Endodermal cell (in vitro differentiated cells): Measurements from ENCODE around the genes SCUBE1 and PHF21B.

GRCh38 chr22:43213855-43214336 is 27.0 kb upstream of the TTLL12 start:
- PRO-cap: no peak

DNA sequence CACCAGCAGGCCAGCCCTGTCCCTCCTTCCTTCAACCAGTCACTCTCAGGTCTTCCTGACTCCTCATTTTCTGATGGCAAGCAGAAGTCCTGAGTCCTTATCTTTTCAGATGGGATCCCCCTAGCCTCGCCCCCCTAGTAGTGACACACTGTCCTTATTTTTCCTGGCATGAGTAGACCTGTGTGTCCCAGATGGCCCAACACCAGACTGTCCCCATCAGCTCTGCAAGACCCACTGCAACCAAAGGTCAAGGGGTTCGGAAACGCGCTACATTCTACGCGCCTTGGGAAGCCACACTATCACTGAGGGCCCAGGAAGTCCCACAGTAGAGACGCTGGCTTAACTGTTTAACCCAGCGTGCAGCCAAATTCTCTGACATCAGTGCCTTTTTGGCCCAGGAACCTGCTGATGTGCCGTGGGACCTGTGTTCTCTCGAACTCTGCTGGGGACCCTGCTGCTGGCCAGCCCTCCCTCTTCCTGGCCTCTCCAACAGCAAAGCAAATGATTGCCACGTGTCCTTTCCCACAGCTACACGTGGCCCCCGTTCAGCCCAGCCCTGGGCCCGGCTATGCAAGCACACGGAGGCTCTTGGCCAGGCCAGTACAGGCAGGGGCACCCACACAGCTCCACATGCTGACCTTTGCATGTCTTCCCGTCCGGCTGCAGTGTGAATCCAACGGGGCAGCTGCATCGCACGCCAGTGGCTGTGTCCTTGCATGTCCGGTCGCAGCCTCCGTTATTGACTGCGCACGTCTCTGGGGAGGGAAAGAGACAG is 51.5 kb upstream of the TTLL12 start:
- PRO-cap: no peak

DNA sequence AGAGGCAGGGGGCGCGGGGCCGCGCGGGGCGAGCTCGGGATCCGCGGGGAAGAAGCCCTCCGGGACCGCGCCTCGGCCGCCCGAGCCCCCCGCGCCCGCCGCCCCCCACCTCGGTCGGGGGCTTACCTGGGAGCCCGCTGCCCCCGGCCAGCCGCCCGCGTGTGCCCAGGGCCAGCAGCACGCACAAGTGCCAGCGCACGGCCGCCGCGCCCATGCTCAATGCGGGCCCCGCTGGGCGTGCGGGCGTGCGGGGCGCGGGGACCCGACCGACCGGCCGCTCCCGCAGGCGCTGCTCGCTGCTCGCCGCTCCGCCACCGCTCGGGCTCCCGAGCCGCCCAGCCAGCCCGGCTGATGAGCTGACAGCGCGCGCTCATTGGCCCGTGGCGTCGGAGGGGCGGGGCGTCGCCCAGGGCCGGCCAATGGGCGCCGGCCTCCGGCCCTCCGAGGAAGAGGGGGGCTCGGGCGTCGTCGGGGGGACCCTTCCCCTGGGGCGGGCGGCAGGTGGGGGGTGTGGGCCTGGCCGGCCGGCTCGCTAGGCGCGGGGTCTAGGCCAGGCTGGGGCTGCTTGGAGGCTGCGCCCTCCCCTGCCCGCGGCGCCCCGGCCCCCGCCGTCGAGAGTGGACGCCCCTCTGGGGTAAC is at the start of gene SCUBE1:
TSS of gene SCUBE1 (minus strand) at position 325 of the 639 bp plus-strand sequence.
- PRO-cap: no peak

- PRO-cap: no peak
These were observed 23.5 kb upstream of the MPPED1 start for GRCh38 chr22:43388188-43388746.

DNA sequence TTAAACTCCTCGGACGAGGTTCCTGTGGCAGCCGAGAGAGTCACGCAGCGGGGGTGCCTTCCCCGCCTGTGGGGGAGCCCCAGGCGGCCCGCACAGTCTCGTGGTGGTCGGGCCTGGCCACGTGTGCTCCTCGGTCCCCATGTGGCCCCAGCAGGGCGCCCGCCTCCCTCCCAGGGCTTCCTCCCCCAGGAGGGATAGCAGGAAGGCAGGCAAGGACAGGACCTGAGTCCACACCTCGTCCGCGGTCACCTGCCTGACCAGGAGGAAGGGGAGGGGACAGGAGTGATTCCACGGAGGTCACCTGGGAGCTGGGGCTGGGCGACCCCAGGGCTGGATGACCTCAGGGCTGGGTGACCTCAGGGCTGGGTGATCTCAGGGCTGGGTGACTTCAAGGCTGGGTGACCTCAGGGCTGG is 12.1 kb upstream of the MPPED1 start:
- PRO-cap: no peak

DNA sequence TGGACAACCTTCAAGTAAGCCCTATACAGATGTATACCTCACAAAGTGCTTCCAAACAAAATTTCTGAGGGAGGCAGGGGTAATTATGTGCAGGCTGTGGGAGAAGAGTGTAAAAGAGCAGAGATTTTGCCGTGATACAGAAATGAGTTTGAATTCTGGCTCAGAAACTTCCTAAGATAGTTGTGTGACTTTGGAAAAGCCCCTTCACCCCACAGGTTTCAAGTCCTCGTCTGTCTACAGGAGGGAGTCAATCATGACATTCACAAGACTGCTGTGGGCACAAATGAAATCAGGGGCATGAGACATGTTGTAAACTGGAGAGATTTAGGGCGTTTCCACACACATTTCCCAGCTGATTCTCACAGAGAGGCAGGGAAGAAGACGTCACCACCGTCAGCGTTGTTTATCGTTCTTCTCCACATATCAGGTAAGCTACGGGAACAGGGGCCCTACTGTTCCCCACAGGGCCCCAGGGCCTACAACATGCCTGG is 554 bp downstream of the EFCAB6 start:
- PRO-cap: bidirectional peak, plus-strand start at position 412 of the sequence, minus-strand start at position 284 of the sequence

DNA sequence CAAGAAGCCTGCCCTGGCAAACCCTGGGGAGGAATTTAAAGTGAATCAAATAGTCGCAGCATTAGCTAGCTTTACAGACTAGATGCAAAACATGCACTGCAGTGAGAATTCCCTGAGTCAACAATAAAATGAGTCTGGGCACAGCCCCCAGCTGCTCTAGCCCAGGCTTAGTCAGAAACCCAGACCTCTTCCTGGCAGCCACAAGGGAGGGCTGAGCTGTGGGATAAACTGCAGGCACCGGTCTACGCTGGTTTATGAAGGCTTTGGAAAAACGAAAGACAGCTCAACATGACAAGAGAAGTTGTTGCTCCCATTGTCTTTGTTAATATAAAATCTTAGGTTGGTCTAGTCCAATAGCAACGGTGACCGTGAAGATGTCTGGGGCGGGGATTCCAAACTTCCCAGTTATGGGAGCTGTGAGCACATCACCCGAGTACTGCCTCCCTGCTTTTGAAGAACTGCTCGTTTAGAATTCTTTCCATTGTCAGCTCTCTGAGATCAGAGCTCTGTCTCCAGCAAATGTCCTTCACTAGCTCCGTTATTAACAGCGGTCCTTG is 14.7 kb upstream of the EFCAB6 start:
- PRO-cap: no peak

GRCh38 chr22:43934731-43935165 is 11.1 kb downstream of the PNPLA3 start:
- PRO-cap: no peak

- PRO-cap: no peak
These were observed 61.5 kb downstream of the PARVB start for GRCh38 chr22:44085579-44086038.

DNA sequence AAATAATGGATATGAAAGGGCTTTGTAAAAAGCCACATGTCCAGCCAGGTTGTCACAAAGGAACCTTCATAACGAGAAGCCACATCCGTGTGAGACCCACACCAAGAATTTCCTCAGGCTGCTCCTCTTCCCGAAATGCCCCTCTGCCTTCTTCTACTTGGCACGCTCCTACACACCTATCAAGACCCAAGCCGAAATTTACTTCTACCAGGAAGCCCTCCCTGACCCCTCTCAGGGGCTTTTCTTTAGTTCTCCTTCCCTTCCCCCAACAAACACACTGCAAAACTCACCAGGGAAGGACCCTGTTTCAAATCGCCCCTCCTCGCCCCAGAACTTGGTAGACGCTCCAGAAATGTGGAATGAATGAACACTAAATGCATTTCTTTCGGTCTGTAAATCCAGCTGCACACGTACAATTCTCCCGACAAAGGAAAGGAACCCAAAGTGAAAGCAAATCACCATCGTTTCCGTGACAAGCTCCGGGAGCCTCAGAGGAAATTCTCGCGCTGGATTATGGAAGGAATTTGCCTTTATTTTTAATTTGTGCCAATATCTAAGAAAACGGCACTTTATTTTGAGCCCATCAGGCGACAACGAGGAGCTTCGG is 13.1 kb upstream of the SHISAL1 start:
- PRO-cap: no peak

- PRO-cap: no peak
These were observed 13.6 kb upstream of the SHISAL1 start for GRCh38 chr22:44326328-44326739.

DNA sequence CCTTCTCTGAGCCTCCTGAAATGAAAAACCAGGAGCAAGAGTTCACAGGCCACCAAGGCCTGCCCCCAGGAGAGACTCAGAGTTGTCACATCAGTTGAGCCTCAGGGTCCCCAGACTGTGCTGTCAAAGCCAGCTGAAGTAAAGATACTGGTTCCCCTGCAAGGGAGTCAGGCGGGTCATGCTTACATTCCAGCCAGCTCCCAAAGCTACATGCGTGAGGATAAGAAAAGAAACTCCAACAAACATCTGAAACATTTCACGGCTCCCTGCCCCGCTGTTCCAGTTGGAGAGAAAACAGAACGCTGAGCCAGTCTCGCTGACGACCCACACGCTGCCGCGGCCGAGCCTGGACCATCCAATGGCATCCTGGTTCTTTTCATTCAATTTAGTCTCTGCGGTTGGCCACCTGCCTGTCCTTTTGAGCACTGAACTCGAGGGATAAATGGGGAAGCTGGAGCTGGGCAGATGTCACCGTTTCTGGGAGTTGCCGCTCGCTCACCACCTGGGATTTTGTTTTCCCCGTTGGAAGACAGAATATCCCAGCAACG is 45.1 kb upstream of the SHISAL1 start:
- PRO-cap: no peak

DNA sequence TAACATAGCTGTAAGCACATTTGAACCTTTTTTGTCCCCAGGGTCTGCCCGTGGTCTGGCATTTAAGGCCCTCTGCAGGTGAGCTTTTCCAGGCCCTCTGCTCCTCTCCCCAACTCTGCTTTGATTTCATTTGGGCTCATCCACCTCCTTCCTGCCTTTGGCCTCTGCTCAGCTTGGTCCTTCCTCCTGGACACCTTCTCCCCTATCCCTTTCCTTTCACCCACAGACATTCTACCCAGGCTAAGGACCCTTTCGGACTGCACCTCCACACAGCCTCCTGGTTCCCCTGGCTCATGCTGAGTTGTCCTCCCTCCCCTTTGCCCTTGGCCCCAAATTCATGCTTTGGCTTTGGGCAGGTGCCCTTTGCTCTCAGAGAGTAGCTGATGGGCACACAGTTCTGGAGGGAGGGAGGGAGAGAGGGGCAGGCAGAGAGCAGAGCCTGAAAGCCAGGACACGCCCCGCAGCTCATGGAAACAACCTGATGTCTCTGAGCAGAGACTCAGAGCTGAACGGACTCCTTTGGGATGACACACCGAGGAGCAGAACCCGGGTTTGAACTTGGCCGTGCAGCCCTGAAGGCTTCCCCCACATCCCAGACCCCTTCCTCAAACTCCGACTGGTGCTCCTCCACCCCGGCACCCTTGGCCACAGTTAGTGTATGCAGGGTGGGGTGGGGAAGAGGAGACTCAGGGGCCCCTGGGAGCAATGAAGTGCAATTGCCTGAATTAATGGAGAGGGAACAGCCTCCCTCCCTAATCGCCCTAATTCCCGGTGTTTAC is 70.9 kb upstream of the SHISAL1 start:
- PRO-cap: no peak

DNA sequence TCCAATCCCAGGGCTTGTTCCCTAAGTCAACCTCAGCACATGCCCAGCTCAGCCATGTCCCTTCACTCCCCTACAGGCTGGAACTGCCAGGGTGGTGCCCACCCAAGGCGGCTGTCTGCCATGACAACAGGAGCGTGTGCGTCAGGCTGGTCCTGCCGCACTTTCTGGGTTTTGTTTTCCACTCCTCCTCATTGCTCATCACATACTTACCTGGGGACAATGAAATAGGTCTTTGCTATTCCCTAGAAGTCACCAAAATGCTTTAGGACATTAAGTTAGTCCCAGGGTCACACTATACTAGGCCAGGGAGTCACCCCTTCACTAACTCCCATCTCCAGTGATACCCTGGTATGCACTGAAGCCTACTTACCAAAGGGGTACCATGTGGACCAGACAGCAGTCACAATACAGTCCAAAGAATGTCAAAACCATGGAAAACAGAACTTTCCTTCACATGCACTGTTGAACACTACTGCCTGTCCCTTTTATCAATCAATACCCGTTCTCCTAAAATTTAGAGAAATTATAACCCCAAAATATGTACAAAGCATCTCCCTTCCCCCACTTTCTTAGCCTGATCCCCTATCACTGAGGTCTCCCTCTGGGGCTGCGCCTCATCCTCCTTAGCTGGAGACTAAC is 4.2 kb downstream of the RTL6 start:
- PRO-cap: no peak

GRCh38 chr22:44698549-44698892 is 3.5 kb upstream of the PRR5 start:
- PRO-cap: no peak

DNA sequence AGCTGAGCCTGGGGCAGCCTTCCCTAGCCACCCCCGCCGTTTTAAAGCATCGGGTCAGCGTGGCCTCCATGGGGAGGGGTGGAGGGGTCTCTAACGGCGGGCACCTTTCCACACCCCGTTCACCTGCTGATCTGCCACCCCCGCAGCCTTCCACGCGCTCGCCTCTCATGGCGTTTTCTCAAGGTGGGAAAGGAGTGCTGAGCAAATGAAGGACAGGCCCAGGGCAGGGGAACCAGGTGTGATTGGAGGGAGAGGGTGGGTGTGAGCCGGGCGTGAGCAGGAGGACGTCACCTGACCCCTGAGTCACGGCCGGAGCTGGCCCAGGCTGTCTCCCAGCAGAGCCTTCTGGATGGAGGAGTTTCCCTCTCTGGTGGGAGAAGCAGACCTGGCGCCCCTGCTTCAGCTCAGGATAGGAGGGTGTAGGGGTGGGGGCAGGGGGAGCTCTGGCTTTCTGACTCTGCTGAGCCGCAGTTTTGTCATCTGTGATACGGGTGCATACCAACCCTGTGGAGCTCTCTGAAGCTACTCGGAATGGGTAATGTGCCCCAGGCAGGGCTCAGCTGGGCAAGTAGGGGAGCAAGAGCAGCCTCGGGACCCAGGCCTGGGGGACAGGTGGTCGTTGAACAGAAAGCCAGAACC is 14.0 kb upstream of the ARHGAP8 start:
- PRO-cap: no peak

DNA sequence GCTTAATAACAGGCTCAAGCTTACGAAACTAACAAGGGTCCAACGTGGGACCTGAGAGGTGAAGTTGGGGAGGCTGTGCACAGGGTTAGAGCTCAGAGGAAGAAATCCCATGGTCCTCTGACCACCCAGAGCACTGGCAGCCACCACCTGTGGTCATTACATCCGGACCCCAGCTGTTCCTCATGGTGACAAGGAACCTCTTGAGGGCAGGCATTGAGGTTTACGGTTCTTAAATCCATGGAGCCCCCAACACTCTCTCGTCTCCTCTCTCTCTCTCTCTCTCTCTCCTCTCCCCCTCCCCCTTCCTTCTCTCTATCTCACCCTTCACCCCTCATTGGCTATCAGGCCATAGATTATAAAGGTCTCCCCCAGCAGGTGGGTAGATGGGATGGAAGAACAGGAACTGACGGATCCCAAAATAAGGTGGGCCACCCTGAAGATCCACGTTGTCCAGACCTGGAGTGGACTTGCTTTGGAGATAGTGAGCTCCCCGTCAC is 22.3 kb downstream of the PHF21B start:
- PRO-cap: no peak

- PRO-cap: bidirectional peak, plus-strand start at chr22:45010127, minus-strand start at chr22:45009928
These were observed at the start of gene PHF21B for GRCh38 chr22:45009379-45010285. TSS of gene PHF21B (minus strand) at chr22:45010005.

GRCh38 chr22:45150229-45150810 is 13.4 kb upstream of the NUP50 start:
- PRO-cap: no peak

DNA sequence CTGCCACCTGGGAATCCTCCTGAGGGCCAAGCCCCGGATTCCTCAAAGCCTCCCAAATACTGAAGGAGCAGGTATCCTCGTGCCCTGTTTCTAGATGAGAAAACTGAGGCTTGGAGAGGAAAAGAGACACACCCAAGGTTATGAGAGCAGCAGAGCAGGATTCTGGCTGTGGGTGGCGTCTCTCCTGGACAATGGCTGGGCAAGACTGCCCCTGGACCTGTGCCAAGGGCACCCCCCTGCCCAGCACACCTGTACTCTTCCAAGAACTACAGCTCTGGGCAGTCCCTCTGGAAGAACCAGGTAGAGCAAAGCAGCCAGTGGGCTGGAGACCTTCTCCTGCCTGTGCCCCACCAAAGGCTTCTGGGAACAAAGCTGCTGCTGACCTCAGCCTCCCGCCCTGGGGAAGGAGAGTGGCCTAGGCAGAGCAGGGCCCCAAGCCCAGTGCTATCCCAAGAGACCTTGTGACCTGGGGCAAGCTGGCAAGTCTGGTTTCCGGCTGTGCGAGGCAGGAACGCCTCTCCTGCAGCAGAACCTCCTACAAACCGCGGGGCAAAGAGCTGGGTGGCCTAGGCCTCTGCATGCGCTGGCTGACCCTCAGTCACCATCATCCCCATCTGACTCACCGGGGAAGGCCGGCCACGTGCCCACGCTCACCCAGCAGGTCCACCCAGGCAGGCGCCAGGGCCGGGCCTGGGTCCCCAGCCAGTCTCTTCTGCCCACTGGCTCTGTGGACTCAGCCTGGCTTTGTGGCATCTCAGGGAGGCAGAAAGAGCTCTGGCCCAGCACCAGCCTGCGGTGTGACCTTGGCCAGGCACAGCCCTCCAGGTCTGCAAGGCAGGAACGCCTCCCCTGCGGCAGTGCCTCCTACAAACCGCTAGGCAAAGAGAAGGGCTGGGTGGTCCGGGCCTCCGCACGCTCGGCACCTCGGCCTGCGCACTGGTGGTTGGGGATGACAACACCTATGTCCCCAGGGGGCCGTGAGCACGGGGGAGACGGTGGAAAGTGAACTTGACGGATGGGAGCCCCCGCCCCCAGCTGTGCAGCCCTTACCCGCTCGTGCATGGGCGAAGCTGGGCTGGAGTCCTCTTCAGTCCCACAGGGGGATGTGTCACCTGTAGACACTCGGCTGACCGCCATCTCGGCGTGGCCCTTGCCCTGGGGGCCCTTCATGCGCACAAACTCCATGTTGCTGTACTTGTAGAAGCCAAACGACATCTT is 38.3 kb downstream of the KIAA0930 start:
- PRO-cap: bidirectional peak, plus-strand start at position 45 of the sequence, minus-strand start outside the sequence